Airway epithelial cell (primary cell): ENCODE results near the genes BTN3A1 and ZNF322.

DNA sequence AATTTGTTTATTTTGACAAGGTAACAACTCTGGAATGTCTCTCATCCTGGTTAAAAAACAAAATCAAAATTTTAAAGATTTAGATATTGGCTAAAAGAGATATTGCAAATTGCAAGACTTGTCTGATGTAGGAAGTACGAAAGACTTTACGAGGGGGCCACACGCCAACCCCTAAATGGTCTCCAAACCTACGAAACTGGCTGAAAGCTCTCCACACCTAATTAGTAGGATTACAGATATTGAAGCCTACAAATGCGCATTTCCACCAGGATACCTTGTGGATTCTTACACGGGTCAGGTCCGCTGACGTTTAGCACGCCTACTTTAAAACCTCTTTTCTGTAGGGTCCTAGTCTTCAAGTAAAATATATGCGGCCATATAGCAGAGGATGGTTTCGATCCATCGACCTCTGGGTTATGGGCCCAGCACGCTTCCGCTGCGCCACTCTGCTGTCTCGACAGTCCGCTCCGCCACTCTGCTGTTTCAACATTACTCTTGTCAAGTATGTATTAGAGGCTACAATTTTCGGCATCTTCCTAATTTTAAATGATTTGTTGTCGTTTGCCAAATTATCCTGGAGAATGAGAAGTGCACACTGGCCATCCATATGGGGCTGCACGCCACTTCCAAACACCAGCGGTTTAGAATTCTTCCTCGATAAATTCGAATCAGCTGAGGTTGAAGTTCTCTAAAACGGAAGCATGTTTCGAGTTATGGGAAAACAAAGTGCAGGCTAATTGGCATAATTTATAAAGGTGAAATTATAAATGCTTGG, 27.6 kb upstream of the H4C8 start:
- RAMPAGE, long total RNA, result no peak

DNA sequence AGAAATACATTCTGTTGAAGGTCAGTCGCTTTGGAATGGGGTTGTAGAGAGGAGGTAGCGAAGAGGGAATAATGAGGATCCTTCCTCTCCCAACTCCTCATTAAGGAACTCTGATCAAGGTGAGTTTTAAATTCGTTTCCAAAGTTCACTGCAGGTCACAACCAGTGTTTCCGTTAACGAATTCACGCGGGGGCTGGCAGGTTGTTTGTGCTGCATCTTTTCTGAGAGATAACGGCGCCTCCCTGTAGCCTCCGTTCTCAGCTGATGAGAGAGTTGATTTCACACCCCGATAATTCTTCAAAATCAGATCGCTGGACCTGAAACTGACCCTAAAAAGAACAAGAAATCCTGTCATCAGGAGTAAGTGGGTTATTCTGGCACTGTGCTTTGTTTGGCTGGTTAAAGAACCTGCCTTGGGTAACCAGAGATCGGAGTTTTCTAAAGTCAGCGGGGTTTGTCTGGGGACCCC, 33.2 kb upstream of the BTN3A2 start:
- RAMPAGE, long total RNA, result no peak

- RAMPAGE, long total RNA, result no peak
Measured at GRCh38 chr6:26402009-26402887, at the start of gene BTN3A1. Gene BTN3A1 (plus strand): TSS chr6:26402275.

- RAMPAGE, long total RNA, result no peak
Measured at GRCh38 chr6:26445452-26446196, 5.3 kb downstream of the BTN3A3 start.

DNA sequence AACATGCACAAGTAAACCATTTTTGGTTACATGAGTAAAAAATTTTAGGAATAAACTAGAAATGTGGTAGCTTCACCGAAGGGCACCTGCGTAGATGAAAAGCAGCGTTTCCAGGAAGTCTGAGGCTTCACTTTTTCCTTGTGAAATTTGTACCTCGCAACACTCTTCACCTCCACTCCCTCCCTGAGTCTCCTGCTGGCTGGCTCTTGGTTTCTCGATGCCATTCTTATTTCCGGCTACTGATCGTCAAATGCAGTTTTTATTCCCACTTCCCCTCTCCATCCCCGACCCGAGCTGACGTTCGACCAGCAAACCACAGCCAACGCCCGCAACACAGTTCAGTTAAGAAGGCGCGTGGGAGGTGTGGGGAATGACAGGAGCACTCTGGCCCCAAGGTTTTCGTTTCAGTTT, 19.5 kb upstream of the ABT1 start:
- RAMPAGE, long total RNA, result no peak

GRCh38 chr6:26613594-26614605, 17.1 kb downstream of the ABT1 start:
- RAMPAGE, long total RNA, result no peak

- RAMPAGE, long total RNA, result start-site peak on the minus strand at chr6:26659700-26659759, 33 and 56 reads in 2 replicates
Measured at GRCh38 chr6:26659133-26660463, at the start of gene ZNF322. Gene ZNF322 (minus strand): TSS chr6:26659746.

DNA sequence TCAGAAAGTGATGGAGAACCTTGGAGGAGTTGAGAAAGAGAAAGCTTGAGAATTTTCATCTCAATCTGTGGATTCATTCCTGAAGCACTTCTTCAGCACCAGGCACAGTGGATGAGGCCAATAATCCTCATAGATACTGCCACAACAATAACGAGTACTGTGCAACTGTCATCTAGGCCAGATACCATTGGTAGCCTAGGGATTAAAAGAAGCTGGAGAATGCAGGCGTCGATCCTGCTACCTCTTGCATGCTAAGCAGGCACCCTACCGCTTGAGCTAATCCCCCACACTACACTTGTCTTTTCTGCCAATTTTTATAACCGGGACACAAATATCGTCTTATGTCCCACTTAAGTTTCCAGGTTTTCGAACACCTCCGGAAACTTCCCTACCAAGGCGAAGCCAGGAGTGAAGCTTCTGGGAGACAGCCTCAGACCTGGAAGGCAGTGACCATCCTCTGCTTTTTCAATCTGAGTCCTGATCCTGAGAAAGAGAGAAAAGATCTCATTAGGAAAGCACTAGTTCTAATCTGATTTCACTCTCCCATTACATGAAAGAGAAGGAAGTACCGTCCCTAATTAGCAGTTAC, 90.2 kb upstream of the ZNF322 start:
- RAMPAGE, long total RNA, result no peak

- RAMPAGE, long total RNA, result no peak
Measured at GRCh38 chr6:27091323-27092186, 41.0 kb downstream of the H2BC11 start.

- RAMPAGE, long total RNA, result no peak
Measured at GRCh38 chr6:27140277-27140634, 1.2 kb downstream of the H4C9 start.

- RAMPAGE, long total RNA, result no peak
Measured at GRCh38 chr6:27209511-27209987, 38.0 kb upstream of the PRSS16 start.

GRCh38 chr6:27297679-27298120, 14.4 kb downstream of the POM121L2 start:
- RAMPAGE, long total RNA, result no peak

DNA sequence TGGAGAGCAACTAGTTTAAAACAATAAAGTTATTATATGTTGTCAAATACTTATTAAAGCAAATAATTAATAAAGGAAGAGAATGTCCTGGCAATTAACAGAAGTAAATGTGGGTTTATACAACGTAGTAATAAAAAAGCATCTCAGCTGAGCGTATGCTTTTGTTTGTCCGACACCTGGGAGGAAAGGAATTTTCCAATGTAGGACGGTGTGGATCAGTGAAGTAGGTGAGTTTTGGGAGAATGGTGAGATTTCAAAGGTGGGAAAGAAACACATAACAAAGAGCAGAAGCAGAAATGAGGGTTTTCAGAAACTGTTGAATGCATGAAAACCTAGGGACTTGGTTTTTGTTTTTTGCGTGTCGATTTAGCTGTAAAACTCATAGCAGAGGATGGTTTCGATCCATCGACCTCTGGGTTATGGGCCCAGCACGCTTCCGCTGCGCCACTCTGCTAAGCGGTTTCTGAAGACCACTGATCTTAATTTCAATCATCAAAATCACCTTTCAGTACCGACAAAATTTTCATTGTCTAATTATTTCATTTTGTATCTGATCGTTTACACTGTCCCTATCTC, 20.6 kb upstream of the POM121L2 start:
- RAMPAGE, long total RNA, result no peak

DNA sequence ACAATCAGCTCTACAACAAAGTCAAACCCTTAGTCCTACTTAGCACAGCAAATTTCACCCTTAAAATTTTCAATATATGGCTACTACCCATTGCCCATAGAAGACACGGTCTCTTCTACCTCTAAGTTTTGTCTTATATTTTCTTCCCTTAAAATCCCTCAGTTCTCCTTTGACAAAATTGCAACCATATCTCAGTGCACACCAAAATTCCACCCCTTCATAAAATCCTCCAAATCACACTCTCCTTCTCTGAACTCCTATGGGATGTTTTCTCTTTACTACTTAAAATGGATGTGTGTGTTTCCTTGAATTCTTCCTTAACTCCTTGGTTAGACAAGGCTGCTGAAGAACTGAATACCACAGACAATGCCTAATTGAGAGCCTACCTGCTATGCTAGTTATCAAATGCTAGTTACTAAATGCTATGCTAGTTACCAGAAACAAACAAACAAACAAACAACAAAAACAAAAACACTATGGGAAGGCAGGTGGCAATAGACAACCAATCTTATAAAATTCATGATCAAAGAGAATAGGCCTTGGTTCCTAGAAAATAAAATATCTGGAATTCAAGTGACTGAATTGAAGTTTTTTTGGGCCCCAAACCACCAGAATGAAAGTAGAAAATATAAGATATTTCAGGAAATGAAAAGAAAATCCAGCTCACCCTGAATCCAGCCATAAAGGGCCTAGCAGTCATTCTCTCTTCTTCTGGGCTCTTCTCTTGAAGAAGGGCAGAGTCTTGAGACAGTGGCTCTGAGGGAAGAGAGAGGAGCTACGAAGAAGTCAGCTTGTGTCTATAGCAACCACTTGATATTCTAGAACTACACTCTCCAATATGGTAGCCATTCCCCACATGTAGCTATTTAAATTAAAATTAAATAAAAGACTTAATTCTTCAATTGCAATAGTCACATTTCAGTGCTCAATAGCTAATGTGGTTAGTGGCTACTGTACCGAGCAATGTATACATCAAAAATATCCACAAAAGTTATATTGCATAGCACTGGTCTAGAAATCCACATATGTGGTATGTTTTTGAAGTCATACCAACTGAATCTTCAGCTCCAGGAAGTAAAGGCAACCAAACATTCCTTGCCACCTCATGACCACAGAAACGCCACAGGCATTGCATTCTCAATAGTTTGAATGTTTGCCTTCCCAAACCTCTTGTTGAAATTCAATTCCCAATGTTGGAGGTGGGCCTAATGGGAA, 18.7 kb upstream of the ZNF391 start:
- RAMPAGE, long total RNA, result no peak

GRCh38 chr6:27471466-27472019, 1.4 kb downstream of the ZNF184 start:
- RAMPAGE, long total RNA, result no peak

- RAMPAGE, long total RNA, result no peak
Measured at GRCh38 chr6:27544676-27545075, 71.8 kb upstream of the ZNF184 start.

GRCh38 chr6:27547471-27548149, 74.7 kb upstream of the ZNF184 start:
- RAMPAGE, long total RNA, result no peak

DNA sequence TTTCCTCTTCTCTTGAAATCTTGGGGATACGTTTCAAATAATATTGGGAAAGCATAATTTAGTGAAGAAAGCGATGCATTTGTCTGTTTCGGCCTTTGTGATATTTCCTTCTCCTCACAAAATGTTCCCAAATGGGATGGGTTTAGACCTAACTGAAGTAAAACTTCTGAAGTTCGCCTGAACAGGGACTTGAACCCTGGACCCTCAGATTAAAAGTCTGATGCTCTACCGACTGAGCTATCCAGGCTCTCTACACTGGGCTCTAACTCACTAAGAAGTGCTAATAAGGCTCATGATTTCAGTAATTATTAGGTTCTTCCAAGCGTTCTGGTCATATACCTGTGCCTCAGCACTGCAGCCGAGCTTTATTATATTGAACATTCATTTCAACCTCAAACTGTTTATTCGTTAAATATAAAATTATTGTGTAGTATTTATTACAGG, 118.8 kb upstream of the ZNF184 start:
- RAMPAGE, long total RNA, result no peak

- RAMPAGE, long total RNA, result no peak
Measured at GRCh38 chr6:27604814-27605323, 132.0 kb upstream of the ZNF184 start.

DNA sequence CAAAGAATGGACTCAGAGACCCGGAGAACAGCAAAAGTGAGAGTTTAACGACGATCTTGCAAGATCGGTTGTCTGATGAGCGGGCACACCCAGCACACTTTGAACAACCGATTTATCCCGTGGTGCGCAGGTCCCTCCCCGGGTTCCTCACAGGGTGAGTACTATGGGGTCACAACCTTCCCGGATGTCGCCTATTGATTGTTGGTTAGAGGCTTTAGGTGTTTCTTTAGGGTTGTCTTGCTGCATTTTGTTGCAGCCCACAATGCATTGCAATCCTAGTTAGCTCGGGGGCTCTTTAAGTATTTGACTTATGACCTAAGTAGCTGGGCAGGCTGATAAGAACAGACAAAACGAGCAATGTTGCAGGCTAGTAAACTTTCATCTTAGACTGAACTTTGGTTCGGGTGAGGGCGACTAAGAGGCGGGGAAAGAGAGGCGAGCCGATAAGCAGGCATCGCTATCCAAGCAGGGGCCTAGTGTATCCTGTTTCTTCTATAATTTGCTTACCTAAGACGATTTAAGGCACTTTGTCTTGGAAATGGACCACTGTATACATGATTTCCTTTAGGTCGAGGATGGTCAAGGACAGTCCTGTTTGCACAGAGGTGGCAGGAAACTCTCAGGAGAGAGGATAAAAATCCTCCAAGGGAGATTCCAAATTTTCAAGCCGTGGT, 14.8 kb downstream of the H2BC13 start:
- RAMPAGE, long total RNA, result no peak